ENCODE measurements around the gene PTPN6.

DNA sequence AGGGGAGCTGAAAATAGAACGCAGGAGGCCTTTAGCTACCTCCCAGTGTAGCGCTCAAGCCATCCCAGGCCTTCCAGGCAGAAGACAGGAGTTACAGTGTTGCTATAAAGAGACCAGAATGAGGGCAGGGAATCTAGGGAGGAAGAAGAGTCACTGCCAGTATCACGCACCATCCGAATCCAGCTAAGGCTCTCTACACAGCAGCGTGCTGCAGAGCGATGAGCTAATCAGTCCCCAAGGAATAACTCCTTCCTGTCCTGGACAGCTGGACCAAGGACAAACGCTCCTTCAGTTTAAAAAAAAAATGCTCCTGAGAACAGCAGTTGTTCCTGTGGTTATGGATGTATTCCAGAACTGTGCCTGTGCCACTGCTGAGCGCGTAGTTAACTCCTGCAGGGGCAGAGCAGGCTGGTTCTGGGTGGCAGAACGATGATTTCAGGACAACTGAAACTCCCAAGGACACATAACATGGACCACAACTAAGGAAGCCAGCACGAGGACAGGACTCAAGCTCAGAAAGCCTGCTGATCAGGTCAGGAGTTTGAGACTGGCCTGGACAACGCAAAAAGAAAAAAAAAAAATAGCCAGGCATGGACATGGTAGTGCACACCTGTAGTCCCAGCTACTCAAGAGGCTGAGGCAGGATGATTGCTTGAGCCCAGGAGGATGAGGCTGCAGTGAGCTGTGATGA is 2.7 kb downstream of the IFFO1 start:
- PRO-cap, result unidirectional peak, minus-strand start at position 79 of the sequence; unidirectional peak, minus-strand start at position 185 of the sequence
- RAMPAGE, long total RNA, 2 experiments, result no peak in any of the 2 experiments

DNA sequence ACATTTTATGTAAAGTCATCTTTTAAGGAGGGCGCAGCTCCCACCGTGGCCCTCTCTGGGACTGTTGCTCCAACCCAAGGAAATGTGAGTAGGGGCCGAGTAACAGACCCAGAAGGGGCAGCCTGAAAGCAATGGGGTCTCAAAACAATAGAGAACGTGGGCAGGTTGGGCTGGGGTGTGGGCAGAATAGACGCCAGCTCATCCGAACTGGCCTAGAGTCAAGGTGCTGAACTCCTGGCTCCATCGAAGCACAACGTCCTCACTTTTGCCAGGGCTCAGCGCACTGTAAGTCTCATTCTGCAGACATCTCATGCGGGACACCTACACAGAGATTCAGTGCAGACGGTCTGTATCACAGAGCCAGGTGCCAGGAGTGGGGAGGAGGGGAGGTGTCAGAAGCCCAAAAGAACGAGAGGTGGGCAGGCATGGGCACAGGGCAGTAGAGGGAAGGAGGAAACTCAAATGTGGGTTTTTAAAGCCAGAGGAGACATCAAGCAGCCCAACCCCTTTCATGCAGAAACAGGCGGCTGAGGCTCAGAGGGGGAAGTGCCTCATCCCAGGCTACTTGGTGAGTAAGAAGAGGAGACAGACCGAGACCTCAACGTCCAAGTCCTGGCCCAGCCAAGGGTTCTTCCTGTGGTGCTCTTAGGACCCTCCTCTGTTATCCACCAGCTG is 2.5 kb upstream of the LPAR5 start:
- PRO-cap, result no peak
- RAMPAGE, long total RNA, 2 experiments, result no peak in any of the 2 experiments

DNA sequence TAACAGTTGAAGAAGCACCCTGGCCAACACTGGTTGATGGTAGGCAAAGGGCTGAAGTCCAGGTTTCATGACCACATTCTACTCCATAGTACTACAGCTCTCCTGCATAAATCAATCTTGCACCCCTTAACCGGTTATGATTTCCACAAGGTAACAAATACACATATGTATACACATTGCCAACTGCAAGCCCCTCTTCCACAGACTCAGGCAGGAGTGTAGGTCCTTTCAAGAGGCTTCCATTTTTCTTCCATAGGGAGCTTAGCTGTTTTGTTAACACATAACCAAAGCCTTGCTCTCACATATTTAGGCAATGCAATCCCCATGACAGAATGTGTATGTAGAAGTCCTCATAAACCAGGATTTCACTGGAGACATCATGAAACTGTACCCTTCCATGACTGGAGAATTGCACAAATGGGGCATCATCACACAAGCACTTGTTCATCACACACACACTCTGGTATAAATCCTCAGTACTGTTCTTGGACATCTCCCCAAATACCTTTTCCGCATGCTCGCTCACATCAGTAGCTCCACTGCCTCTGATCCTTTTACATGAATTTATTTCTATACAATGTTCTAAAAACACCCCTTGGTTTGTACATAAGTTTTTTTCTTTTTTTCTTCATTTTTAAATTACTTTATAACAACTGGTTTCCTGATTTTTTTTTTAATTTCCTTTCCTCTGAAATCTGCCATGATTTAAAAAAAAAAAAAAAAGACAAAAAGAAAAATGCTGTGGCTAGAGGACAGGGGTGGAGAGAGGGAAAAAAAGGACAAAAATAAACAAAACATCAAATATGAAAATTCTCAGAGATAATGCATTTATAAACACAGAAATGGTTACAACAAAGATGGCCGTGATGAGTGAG is 3.2 kb upstream of the ING4 start:
- PRO-cap, result no peak
- RAMPAGE, long total RNA, 2 experiments, result no peak in any of the 2 experiments

GRCh38 chr12:6765373-6765981 is 686 bp upstream of the PTMS start:
- PRO-cap, result no peak
- RAMPAGE, long total RNA, 2 experiments, result no peak in any of the 2 experiments

DNA sequence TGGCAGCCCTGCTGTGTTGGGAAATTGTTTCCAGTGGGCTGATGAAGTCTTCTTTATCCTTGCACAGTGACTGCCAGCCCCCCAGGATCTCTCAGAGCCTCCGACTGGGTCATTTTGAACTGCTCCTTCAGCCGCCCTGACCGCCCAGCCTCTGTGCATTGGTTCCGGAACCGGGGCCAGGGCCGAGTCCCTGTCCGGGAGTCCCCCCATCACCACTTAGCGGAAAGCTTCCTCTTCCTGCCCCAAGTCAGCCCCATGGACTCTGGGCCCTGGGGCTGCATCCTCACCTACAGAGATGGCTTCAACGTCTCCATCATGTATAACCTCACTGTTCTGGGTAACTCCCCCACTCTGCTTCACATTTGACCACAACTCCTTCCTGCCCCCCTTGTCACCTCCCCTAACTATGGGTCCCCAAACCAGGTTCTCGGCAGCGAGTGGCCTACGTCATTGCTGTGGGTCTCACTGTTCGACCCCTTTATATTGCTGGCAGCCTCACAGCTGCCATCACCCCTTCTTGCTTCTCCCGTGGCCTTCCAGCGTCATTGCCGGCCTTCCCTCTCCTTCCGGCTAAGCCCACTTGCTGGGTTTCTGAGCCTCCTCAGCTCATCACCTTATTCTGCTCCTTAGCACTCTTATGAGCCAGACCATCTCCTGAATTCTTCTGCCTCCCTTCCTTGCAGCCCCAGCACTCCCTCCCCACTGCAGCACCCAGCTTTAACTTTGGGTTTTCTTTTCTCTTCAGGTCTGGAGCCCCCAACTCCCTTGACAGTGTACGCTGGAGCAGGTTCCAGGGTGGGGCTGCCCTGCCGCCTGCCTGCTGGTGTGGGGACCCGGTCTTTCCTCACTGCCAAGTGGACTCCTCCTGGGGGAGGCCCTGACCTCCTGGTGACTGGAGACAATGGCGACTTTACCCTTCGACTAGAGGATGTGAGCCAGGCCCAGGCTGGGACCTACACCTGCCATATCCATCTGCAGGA is 2.5 kb downstream of the LAG3 start:
- PRO-cap, result no peak
- RAMPAGE, long total RNA, 2 experiments, result no peak in any of the 2 experiments

DNA sequence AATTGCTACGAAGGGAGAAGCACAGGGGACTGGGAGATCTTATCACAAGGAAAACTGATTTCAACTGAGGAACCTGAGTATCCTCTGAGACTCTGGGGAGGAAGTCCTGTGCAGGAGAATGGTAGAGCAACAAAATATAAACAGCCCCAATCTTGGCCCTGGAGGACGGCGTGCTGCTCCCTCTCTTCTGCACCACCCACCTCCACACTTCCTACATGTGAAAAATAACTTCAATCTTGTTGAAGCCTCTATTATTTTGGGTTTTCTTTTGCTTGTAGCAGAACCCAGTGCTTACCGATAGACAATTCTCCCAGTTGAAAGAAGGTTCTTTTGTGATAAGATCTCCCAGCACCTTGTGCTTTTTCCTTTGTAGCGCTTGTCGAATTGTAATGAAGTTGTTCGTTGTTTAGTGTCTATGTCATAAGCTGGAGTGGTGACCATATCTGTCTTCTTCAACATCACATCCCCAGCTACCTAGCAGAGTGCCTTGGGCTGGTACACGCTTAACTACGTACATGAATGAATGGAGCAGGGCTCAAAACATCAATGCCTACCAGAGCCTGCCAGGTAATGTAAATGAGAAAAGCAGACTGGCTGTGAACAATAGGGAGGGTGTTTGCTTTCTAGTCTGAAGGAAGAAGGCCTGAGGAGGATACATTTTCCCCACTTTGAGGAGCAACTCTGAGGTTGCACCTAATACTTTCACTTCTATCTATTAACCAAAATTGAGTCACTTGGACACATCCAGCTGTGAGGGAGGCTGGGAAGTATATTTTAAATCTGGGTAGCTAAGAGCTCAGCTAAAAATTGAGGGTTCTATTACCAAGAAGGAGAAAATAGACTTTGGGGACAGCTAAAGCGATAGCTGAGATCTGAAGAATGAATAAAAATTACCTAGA is 2.6 kb upstream of the CD4 start:
- PRO-cap, result no peak
- RAMPAGE, long total RNA, 2 experiments, result no peak in any of the 2 experiments

DNA sequence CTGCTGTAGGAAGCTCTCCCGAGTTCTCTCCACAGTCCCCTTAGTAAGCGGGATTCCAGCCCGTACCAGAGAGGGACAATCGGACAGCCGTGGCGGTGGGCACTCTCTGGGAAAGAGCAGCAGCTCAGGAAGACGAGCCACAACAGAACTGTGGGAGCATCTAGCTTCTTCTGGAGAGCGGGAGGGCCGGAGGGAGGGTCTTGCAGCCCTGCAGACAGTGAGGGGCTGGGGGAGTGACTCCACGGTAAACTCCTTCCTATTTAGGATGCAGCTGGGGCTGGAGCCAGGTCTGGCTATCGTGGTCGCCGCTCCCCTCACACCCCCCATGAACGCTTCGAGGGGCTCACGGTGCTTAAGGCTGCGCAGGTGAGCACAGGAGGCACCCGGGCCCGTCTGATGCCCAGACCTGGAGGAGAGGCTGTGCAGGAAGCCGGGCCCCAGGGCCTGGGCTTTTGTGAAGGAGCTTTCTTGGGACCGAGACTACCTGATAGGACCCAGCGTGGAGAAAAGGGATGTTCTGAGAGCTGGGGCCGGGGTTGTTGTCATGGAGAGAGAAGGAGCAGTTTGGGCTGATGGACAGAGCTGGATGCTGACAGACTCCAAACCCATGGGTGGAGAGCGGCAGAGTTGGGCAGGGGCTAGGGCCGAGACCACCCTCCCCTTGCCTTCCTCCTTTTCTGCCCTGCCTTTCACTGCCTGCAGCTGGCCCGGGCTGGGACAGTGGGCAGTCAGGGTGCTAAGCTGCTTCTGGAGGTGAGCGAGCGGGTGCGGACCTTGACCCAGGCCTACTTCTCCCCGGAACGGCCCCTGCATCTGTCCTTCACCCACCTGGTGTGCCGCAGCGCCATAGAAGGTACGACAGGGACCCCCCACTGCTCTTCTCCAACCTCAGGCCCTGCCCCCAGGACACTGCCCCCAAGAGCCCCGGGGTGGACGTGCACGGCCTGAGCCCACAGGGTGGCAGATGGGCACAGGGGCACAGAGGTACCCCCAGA is 3.7 kb upstream of the GNB3 start:
- PRO-cap, result no peak
- RAMPAGE, long total RNA, 2 experiments, result no peak in any of the 2 experiments

- PRO-cap, result no peak
- RAMPAGE, long total RNA, 2 experiments, result no peak in any of the 2 experiments
Measured at GRCh38 chr12:6850535-6851190, 423 bp downstream of the CDCA3 start.

DNA sequence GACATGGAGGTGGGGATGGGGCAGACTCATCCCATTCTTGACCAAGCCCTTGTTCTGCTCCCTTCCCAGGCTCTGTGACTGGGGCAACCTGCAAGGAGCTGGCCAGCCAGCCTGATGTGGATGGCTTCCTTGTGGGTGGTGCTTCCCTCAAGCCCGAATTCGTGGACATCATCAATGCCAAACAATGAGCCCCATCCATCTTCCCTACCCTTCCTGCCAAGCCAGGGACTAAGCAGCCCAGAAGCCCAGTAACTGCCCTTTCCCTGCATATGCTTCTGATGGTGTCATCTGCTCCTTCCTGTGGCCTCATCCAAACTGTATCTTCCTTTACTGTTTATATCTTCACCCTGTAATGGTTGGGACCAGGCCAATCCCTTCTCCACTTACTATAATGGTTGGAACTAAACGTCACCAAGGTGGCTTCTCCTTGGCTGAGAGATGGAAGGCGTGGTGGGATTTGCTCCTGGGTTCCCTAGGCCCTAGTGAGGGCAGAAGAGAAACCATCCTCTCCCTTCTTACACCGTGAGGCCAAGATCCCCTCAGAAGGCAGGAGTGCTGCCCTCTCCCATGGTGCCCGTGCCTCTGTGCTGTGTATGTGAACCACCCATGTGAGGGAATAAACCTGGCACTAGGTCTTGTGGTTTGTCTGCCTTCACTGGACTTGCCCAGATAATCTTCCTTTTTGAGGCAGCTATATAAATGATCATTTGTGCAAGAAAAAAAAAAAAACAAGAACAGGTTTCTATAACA is 2.7 kb downstream of the SPSB2 start:
- PRO-cap, result no peak
- RAMPAGE, long total RNA, 2 experiments, result no peak in any of the 2 experiments

- PRO-cap, result no peak
- RAMPAGE, long total RNA, 2 experiments, result no peak in any of the 2 experiments
Measured at GRCh38 chr12:6926922-6927170, 913 bp upstream of the ATN1 start.

- PRO-cap, result no peak
- RAMPAGE, long total RNA, 2 experiments, result no peak in any of the 2 experiments
Measured at GRCh38 chr12:6929368-6929877, 1.7 kb downstream of the ATN1 start.

GRCh38 chr12:6951154-6951869 is at the start of gene PTPN6:
TSS of gene PTPN6 (plus strand) at chr12:6951356.
- PRO-cap, result bidirectional peak, plus-strand start at chr12:6951379, minus-strand start at chr12:6951270
- RAMPAGE, long total RNA, 2 experiments, result no peak in any of the 2 experiments

- PRO-cap, result no peak
- RAMPAGE, long total RNA, 2 experiments, result no peak in any of the 2 experiments
Measured at GRCh38 chr12:6951870-6952619, 889 bp downstream of the PTPN6 start.

DNA sequence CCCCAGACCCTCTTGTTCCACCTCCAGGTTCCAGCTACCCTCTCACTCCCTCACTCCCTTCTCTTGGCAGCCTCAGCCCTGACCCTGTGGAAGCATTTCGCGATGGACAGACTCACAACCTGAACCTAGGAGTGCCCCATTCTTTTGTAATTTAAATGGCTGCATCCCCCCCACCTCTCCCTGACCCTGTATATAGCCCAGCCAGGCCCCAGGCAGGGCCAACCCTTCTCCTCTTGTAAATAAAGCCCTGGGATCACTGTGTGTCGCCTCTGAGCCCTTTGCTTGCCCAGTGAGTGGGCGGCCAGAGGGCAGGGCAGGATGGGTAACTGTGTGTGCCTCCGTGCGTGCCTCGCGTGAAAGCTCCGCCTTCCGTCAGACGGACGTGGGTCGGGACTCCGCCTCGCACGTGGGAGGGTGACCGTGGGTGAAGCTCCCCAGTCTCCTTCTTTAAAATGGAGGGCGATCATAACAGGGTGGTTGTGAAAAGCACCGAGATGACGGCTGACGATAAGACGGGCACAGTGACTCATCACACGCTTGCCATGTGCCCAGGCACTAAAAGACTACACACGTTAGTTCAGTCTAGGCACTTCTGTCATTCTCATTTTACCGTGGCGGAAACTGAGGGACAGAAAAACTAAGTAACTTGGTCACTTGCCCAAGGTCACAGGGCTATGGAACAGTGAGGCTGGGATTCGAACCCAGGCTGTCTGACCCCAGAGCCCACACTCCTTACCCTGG is 9.2 kb downstream of the PHB2 start:
- PRO-cap, result bidirectional peak, plus-strand start at position 375 of the sequence, minus-strand start at position 280 of the sequence; bidirectional peak, plus-strand start at position 450 of the sequence, minus-strand start at position 449 of the sequence
- RAMPAGE, long total RNA, 2 experiments, result no peak in any of the 2 experiments

DNA sequence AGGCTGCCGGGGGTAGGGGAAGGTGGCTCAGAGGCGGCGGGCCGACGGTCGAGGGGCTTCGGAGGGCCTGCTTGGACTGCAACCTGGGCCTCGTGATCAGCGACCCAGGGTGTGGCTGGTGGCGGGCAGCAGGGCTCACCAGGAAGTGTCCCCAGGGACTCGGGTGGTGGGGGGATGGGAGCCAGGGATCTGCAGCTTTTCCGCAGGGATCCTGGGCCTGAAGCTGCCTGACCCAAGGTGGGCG is 7.1 kb downstream of the PHB2 start:
- PRO-cap, result bidirectional peak, plus-strand start outside the sequence, minus-strand start at position 150 of the sequence
- RAMPAGE, long total RNA, 2 experiments, result no peak in any of the 2 experiments

GRCh38 chr12:6975367-6976244 is 4.9 kb downstream of the EMG1 start:
- PRO-cap, result no peak
- RAMPAGE, long total RNA, 2 experiments, result no peak in any of the 2 experiments

DNA sequence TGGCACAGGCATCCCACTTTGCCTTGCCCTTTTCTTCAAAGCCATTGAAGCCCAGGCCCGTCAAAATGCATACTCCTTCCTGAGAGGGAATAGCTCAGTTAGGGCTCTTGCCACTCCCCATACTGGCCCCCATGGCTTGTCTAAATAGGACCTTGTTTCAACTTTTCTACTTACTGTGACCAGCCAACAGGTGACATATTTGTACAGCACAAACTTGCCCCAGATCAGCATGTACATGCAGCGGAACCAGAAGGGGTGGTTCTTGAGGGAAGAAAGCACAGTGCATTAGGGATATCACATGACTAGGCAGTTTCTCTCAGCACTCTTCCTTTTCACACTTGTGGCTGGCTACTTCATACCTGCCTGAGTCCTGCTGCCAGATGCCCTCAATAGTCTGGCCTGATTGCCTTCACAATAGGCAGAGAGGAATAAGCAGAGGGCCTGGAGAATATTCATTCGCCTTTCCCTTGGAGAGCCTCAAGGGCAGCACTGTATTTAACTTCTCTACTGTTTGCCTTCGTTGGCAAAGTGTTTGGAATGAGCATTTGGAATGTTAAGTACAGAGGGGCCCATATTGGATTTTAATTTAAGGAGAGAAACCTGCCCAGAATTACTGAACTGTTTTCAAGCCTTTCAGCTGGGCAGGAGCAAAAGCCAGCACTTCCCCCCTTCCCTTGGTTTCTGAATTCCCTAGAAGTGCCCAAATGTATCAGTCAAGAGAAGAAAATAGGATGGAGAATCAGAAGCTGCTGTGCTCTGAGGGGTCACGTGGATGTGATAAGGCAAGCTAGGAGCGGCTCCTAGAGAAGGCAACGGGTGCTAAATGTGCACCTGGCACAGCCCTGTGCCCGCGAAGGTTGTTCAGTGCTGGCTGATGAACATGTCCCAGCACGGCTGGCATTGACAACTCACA is 8.0 kb downstream of the EMG1 start:
- PRO-cap, result no peak
- RAMPAGE, long total RNA, 2 experiments, result no peak in any of the 2 experiments

- PRO-cap, result no peak
- RAMPAGE, long total RNA, 2 experiments, result no peak in any of the 2 experiments
Measured at GRCh38 chr12:7069762-7070628, 9.5 kb downstream of the C1S start.

DNA sequence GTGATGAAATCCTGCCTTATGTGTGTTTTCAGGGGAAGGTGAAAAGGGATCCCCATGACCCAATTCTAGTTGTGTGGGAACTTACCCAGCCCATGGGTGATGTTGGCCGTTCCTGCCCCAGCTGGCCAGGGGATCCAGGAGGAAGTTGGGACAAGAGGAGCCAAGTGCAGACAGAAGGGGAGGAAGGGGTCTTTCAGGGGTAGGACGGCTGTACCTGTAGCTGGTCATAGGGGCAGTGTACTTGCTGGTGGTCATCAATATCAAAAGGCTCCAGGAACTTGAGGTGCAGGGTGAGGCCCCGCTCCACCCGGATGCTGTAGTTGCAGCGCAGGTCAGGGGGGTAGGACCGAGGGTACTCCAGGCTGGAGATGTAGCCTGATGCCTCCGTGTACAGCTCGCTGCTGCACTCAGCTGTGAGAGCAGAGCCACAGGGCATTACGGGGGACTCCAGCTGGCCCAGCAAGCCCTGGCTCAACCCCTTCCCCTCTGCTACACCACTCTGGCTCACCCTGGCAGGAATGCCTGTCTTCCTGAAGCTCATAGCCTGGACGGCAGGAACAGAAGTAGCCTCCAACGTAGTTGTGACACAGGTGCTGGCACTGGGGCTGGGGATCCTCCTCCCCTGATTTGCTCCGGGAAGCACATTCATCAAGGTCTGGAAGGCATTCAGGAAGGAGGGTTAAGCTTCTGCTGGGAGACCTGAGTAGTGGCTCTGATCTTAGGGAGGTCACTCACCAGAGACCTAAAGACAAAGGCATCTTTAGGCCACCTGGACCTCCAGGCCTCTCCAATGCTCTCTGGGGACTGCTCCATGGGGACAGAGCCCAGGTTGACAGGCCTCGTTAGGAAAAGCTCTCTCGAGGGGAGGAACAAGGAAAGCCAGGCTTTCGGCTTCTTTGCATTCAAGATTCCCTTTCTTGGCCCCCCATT is 2.9 kb downstream of the C1R start:
- PRO-cap, result no peak
- RAMPAGE, long total RNA, 2 experiments, result no peak in any of the 2 experiments

DNA sequence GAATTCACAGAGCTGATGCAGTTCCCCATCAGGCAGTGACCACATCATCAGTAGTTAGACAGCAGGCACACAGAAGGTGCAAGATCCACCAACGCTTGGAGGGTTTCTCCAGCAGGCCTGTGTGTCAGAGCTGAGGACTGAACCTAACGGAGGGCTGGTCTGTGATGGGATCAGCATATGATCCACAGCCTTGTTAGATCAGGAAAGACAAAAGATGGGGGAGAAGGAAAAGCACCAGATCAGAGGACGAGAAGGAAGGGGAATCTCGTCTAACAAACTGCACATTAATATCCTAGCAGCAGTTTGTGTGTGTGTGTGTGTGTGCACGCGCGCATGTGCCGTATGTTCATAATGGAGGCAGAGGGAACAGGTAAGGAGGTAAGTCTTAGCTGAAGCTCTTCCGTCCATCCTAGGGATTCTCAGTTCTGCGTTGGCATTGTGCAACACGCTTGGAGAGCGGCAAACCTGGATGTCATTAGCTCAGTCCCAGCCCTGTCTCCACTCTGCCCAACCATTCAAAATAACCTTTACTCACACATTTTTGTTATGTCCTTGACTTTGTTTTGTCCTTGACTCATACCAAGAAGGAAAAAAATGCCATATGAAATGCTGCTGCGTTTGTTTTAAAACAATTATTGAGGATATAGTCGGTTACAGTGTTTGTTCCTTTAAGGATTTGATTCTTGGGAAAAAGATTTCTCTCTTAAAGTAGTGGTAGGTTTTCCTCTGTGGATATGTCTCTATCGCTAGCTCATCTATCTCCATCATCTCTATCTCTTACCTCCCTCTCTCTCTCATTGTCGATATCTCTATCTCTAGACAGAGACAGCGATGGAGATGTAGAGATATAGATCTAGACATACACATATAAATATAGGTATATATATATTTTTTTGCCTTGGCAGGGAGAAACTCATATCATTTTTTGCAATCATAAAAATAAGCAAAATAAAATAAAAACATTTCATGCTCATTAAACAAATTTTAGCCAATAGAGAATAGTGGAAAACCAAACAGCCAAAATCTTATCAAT is 1.8 kb upstream of the C1R start:
- PRO-cap, result no peak
- RAMPAGE, long total RNA, 2 experiments, result no peak in any of the 2 experiments

Data from body of pancreas (tissue), 2 donors.